Mesenteric fat pad (tissue), 1 donor: ENCODE measurements around the genes CD99 and GPR143.

DNA sequence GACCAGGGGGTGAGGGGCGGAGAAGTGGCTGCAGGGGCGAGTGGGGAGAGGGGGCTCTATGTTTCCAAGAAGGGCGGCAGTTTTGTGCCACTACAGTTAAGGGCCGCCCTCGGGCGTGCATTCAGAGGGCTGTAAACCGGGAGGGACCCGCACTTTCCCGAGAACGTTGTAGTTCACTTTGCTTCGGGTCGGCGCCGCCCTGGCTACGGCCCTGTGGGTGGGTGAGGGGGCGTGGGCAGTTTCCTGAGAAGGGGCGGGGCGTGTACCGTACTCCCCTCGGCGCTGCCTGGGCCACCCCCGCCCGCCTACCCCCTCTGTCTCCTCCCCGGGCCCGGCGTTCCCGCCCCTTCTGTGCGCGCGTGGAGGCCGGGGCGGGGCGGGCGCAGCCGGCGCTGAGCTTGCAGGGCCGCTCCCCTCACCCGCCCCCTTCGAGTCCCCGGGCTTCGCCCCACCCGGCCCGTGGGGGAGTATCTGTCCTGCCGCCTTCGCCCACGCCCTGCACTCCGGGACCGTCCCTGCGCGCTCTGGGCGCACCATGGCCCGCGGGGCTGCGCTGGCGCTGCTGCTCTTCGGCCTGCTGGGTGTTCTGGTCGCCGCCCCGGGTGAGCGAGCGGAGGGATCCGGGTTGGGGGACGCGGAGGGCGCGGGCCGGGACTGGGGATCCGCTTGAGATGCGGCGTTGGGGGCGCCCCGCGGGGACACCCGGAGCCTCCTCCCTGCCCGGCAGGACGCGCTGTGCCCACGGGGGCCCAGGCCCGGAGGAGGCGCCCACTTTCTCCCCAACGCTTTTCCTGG is at the start of gene CD99:
Gene CD99, plus strand, starts transcription at position 470 of the 795 bp plus-strand sequence.
- PRO-cap, result bidirectional peak, plus-strand start at position 499 of the sequence, minus-strand start at position 207 of the sequence

DNA sequence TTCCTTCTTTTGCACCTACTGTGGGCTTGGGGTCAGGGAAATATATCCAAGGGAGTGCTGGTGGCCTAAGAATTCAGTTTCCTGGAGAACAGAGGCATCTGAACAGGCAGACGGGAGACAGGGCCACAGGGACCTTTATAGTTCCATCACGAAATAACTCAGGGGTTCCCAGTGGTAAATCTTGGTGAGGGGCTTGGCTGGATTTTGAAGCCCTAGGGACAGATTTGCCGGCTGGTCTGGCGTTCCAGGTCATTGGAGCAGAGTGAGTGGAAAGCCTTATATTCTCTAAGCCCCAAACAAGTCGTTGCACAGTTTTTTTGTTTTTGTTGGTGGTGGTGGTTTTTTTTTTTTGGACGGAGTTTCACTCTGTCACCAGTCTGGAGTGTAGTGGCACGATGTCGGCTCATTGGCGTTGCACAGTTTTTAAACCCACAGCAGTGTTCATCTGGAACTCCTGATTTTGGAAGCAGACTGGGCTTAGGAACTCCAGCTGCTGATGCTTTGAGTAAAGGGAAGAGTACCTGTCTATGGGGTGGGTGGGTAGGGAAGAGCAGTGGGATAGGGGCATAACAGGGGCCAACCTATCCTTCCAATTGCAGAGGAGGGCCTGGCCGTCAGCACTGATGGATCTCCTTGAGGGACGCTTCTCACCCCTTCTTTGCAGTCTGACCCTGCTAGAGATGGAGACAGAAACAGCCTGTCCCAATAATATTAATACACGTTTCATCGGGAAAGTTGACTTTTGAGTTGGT is 1.9 kb downstream of the CD99 start:
- PRO-cap, result no peak

- PRO-cap, result no peak
Measured at GRCh38 chrX:2697344-2698347, 6.6 kb downstream of the CD99 start.

DNA sequence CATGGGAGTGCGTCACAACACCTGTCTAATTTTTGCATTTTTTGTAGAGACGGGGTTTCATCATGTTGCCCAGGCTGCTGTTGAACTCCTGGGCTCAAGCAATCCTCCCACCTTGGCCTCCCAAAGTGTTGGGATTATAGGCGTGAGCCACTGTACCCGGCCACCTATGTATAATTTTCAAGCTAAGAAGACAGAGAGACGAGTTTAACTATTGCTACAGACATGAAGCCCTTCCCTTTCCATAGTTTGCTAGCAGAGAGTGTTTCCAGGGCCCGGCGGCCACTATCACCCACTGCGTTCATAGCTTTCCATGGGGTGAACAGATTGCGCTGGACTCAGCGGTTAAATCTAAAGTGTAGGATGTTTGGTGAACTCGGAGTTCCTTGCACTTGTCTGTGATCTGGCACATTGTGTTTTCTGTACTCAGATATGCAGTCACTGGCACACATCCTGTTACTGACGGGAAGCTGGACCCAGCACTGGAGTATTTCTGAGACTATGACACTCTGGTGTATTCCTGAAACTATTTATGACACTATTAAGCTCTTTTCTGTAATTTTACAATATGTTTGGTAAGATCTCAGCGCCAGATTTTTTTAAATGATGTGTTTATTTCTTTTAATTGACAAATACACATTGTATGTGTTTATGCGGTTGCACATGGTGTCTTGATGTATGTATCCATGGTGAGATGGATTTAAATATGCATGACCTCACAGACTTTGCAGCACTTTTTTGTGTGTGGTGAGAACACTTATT is 13.9 kb downstream of the CD99 start:
- PRO-cap, result no peak

- PRO-cap, result no peak
Measured at GRCh38 chrX:2904786-2905586, 24.2 kb downstream of the ARSD start.

DNA sequence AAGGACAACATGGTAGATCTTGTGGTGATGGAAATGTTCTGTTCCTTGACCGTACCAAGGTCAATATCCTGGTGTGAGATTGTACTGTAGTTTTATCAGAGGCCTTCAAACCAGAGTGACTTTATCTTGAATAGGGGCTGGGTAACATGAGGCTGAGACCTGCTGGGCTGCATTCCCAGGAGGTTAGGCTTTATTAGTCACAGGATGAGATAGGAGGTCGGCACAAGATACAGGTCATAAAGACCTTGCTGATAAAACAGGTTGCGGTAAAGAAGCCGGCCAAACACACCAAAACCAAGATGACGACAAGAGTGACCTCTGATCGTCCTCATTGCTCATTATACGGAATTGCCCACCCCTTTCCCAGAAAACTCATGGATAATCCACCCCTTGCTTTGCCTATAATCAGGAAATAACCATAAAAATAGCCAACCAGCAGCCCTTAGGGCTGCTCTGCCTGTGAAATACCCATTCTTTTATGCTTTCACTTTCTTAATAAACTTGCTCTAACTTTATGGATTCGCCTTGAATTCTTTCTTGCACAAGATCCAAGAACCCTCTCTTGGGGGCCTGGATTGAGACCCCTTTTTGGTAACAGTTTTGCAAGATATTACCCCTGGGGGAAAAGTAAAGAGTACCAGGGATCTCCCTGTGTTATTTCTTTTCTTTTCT is 123.9 kb upstream of the MXRA5 start:
- PRO-cap, result no peak

DNA sequence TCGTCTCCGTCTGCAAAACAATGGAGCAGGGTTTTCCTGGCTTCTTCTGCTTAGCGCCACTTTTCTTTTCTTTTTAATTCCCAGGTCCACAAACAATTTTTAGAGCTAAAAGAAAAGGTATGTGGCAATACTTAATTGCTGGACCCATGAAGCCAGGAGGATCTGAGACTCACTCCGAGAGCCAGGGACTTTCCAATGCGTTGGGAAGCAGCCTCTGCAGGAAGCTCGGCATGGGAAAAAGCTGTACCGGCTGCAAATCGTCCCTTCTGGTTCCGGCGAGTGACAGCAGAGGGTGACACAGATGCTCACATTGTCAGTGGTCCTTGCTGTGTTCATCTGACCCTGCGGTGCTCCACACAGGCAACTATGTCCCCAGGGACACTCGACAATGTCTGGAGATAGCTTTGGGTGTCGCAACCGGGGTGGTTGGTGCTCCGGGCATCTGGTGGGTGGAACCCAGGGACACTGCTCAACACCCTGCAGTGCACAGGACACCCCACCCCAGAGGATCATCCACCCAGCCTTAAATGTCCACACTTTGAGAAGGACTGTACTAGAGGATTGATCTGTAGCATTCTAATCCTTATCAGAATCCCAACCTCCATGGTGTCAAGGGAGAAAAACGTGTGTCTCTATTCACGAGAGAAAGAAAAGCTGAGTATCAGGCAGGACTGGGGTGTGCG is 163.9 kb downstream of the PRKX start:
- PRO-cap, result no peak

GRCh38 chrX:3714017-3714218 is 469 bp upstream of the PRKX start:
- PRO-cap, result no peak

DNA sequence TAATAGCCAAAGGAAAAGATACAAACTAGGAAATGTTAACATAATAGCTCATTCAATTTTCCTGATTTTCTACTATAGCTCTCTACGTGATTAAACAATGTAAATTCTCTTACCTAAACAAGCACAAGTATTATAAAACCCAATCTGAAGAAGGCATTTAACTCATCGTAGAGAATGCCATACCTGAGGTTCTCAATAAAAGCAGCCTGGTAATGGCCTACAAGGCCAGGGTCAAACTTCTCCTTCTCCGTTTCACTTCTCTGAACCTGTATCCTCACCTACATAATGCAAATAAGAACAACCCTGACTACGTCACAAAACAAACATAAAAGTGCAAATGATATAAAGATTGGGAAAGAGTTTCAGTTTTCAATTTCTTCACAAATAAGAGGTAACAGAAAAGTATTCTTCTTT is 55.6 kb upstream of the STS start:
- PRO-cap, result no peak

GRCh38 chrX:7172245-7172680 is 24.3 kb upstream of the PUDP start:
- PRO-cap, result no peak

GRCh38 chrX:8465214-8465732 is 643 bp downstream of the VCX3B start:
- PRO-cap, result no peak

GRCh38 chrX:9278618-9279539 is 186.0 kb upstream of the TBL1X start:
- PRO-cap, result no peak

DNA sequence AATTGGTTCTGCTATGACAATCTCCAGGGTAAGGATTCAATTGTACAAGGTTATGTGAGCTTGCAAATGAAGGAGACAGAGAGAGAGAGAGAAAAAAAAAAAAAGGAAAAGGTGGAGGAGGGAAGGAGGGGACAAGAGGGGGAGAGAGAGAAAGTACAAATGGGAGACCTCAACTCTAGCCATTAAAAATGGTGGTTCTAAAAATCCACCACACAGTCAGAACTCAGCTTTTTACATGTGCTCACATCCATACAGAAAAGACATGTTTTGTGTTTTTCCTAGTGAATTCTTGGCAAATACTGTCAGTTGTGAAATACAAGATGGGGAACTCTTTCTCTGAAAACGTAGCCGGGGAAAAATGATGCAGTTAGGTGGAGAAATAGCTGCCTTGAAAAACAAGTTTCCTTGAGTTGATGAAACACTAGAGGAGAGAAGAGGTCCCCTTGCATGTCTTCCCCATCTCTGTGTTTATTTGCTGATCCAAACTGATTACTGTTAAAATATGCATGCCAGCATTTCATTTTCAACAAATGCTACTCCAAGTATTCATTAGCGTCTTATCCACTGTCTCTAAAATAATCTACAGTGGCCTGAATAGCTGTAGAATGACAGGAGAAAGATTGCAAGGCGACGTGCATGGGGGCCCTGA is 48.3 kb upstream of the TBL1X start:
- PRO-cap, result no peak

DNA sequence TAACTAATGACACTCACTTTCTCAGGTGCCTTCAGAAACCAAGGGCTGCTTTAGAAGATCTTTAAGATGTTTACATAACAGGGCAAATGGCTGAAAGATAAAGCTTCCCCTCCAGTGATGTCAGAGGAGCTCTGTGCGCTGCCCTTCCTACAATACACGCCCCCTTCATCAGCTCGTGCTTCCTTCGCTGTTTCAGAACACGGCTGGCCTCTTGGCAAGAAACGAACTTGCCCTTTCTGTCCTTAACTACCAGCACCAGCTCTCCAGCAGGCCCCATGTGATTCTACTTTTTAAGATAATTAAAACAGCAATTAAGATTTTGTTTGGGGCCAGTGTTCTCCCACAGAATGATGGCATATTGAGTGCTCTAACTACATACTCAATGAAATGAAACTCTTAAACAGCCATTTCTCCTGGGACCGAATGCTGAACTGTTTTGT is 118.9 kb downstream of the GPR143 start:
- PRO-cap, result no peak

GRCh38 chrX:9765179-9766065 is at the start of gene GPR143:
Gene GPR143, minus strand, starts transcription at chrX:9765847.
- PRO-cap, result no peak

- PRO-cap, result unidirectional peak, plus-strand start at chrX:10014619; bidirectional peak, plus-strand start at chrX:10015022, minus-strand start at chrX:10014932; bidirectional peak, plus-strand start at chrX:10015265, minus-strand start at chrX:10015086
Measured at GRCh38 chrX:10014455-10015413, 47.6 kb downstream of the CLDN34 start.

GRCh38 chrX:10142596-10143268 is 14.0 kb upstream of the CLCN4 start:
- PRO-cap, result no peak

DNA sequence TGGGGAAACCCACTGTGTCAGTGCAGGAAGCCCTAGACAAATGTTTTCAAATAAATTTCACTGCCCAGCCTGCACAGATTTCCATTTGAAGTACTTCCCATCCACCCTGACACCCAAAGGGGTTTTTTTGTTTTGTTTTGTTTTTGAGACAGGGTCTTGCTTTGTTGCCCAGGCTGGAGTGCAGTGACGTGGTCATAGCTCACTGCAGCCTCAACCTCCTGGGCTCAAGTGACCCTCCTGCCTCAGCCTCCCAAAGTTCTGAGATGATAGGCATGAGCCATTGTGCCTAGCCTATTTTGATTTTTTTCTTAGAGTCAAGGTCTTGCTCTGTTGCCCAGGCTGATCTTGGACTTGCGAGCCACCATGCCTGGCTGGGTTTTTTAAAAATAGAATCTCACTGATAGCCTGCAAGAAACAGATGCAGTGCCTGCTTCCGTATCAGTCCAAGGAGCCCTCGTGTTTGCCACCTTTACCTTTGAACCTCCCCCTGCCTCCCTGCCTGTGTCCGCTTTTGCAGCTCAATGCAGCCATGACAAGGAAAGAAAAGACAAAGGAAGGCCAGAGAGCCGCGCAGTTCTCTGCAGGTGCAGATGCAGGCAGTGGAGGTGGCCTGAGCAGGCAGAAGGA is 13.3 kb upstream of the CLCN4 start:
- PRO-cap, result no peak

DNA sequence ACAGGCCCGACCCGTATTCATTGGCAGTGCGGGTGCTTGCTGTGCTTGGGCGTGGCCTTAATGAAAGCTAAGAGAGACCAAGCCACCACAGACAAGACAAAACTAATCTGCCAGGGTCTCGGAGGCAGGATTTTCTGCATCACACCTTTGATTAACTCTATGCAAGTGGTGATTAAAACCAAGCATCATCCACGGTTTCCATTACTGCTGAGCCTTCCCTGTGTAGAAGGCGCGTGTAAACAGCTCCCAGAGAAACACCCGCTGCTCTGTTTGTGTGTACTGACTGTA is 40.6 kb downstream of the CLCN4 start:
- PRO-cap, result no peak

DNA sequence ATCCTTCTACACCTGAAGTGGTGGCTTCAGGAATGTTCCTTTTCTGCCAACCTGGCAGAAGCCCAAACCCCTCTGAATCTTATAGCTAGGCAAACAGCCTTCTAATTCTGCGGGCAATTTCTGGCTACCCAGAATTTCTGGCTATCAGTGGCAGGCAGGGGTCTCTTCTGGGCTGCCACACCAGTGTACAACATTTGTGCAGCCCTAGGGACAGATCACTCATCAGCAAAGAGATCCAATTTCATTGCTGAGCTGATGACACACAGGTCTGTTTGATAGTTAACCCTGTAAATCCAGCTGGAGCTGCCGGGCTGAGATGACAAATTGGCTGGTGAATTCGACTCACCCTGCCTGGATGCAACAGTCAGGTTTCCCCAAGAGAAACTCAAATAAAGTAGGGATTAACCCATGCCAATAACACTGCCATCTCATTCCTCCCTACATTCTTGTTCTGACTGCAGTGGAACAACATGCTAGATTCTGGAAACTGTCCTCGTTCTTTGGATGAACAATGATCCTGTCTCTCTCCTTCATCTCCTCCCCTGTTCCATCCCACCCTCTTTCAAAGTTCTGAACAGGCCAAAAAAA is 2.3 kb downstream of the MID1 start:
- PRO-cap, result no peak